Jejunum (tissue), 1 donor: ENCODE measurements around the genes CUL4B, CT47A3, TEX13C, DCAF12L2 and UTP14A.

- PRO-cap: unidirectional peak, plus-strand start at chrX:120560567; unidirectional peak, plus-strand start at chrX:120560849; bidirectional peak, plus-strand start at chrX:120561161, minus-strand start at chrX:120560990
Observed at GRCh38 chrX:120560340-120561287, at the start of gene CUL4B. CUL4B (minus strand) TSS chrX:120560962.

GRCh38 chrX:120975893-120976240, at the start of gene CT47A3:
CT47A3 (minus strand) TSS chrX:120976068.
- PRO-cap: no peak

DNA sequence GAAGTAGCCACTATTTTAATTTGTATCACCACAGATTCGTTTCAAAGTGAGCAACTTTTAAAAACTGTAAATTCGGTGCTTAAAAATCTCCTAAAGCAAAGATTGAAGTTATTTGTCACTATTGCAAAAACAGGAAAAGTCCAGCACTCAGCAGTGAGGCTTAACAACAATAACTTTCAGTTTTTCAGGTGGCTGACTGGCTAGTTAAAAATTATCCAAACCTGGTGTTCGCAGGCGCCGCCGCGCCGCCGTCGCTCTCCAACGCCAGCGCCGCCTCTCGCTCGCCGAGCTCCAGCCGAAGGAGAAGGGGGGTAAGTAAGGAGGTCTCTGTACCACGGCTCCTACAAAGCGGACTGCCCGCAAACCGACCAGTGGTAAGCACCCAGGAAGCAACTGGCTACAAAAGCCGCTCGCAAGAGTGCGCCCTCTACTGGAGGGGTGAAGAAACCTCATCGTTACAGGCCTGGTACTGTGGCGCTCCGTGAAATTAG, 218.7 kb downstream of the THOC2 start:
- PRO-cap: no peak

GRCh38 chrX:123779951-123780340, 47.1 kb upstream of the THOC2 start:
- PRO-cap: no peak

- PRO-cap: bidirectional peak, plus-strand start at chrX:123963170, minus-strand start at chrX:123963073
Observed at GRCh38 chrX:123962619-123963938, 1.6 kb downstream of the STAG2 start.

DNA sequence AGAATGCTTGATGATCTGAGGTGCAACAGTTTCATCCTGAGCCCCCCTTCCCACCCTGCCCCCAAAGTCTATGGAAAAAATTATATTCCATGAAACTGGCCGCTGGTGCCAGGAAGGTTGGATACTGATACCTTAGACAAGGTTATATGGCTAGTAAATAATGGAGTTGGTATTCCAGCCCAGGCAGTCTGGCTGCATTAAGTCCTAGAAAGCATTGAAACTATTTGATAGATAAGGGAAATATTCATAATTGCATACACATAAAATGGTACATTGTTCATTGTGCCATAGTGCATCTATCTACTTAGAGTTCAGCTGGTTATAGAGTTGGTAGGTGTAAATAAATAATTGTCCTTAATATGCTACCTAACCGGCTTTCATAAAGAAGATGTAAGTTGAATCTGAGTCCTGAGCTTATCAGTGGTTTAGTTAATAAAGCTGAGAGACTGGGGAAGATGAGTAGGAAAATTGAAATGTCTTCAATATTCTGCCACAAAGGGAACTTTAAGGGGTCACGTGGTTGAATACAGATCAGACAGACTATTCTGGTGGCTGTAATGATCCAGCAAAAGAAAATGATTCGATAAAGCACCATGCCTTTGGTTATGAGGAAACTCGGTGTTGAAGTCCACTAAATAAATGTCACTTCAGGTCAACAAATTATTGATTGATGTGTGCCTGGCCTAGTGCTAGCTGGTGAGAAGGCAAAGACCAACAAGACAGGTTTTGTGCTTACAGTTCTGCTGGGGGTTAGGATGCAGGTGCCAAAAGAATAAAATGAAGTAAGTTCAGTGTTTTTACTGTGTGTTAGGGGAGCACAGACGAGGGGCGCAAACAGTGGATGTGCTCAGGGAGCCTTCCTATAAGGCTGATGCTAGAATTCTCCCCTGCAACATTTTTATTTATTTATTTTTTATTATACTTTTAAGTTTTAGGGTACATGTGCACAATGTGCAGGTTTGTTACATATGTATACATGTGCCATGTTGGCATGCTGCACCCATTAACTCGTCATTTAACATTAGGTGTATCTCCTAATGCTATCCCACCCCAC, 142.3 kb downstream of the STAG2 start:
- PRO-cap: no peak

DNA sequence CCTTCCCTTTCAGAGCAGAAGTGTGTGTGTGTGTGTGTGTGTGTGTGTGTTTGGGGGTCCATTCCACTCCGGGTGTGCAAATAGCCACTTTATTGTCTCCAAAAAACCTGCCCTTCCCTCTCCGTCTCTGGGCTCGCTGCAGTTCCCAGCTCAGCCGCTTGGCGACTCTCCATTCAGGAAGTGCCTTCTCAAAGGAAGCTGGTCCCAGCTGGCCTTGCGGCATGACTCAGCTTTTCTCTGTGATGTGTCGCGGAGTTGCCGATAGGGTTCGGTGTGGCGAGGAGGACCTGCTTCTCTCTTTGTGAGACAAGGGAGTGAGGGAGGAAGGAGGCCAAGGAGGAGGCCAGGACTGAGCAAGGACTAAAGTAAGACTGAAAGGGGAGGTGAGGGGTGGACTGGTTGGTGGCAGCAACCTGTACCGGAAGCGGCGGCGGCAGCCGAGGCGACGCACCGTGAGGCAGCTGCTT, at the start of gene TEX13C:
Gene TEX13C (plus strand): TSS at position 237 of the 467 bp plus-strand sequence.
- PRO-cap: no peak

DNA sequence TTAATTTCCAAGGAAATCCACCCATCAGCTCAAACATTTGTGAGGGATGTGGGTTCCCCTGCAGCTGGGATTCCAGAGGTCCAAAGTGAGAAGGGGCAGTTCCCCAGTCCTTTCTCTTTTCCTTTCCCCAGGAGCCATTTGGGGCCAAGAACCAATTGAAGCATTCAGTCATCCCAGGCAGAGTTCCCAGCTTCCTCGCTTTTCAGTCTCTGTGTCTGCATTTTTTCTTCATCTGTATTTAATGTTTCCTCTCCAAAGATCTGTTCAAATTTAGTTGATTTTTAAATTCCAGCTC, 267.5 kb downstream of the DCAF12L2 start:
- PRO-cap: unidirectional peak, plus-strand start at position 199 of the sequence

GRCh38 chrX:126110067-126110310, 56.1 kb downstream of the DCAF12L2 start:
- PRO-cap: no peak

- PRO-cap: no peak
Observed at GRCh38 chrX:126165712-126166607, at the start of gene DCAF12L2. DCAF12L2 (minus strand) TSS chrX:126166289.

- PRO-cap: no peak
Observed at GRCh38 chrX:126552246-126552705, 338 bp downstream of the DCAF12L1 start.

GRCh38 chrX:129553632-129554149, 13.6 kb downstream of the OCRL start:
- PRO-cap: no peak

DNA sequence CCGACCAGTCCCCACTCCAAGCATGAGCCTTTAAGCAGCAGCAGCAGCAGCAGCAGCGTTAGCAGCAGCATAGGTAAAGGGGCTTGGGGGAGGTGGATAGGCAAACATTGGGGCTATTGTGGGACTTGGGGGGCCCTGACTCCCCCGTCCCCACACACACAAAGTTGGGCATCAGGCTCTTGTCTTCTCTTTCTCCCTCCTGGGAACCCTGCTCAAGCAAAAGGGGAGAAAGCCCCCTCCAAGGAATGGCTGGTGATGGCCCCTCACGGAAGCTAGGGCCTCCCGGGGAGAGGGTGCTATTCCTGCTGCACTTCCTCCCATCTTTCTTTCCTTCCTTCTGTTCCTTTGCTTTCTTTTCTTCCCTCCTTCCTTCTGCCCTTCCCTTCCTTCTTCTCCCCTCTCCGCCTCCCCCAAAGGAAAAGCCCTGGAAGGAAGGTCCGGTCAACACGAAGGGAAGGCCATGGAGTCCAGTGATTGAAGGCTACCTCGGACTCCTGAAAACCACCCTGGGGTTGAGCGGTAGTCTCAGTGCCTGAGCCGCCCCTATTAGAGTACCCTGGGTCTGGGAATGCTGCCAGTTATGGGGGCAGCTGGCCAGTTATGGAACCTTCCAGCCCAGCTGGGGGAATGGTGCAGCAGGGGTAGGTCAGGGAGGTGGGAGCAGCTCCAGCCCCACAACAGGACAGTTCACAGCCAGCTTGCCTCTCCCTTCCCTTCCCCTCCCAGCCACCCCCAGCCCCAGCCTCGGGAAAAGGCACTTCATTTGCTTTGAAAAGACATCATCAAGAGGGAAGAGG, 8.4 kb downstream of the APLN start:
- PRO-cap: no peak

DNA sequence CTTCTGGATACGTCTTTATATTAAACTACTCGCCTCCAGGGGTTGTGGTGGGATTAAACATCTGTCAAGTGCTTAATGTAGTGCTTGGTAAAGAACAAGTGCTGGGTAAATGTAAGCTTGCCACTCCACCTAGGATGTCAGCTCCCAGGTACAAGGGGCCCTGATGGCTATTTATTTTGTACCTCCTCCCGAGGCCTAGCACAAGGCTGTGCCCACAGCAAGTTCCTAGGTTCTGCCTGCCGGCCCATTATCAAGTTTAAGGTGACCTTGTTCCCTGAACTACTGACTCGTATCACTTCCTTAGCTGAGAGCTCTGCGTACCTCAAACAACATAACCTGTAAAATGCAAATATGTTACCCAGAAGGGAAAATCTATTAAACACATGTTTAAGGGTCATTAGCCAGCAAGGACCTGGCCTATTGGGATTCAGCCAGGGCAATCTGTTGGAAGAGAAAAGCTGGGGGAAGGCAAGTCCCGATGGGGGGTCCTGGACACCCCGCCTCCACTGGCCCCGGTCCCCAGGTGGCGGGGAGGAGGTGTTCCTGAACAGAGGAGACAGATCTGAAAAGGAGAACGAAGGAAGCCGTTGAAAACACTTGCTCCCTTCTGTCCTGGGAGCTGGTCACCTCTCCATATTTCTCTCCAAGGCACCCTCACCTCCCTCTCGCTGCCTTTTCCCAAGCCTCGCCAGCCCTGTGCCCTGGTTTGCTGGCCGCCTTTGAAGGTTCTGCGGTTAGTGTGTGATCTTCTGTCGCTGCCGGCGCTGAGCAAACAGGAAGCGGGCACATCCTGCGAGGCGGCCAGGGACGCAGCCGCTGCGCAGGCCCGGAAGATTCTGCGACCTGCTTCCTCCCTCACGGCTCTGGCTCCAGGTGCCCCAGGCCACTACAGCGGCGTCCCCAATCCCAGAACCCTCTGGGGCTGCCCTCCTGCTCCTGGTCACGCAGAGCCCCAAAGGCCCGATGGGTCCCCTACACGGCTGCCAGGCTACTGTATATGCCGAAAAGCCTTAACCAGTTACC, 2.8 kb upstream of the SASH3 start:
- PRO-cap: bidirectional peak, plus-strand start at position 786 of the sequence, minus-strand start at position 721 of the sequence

DNA sequence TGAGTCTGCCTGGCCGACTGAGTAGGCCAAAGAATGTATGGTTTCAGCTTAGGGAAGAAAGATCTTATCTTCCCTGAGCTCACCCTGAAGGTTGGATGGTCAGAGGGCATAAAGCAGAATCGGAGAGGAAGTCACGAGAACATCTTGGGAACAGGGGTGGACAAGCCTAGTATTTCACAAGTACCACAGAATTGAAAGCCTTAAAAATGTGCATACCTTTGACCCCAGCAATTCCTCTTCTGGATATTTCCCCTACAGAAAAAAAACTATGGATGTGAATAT, 2.0 kb upstream of the SASH3 start:
- PRO-cap: no peak

DNA sequence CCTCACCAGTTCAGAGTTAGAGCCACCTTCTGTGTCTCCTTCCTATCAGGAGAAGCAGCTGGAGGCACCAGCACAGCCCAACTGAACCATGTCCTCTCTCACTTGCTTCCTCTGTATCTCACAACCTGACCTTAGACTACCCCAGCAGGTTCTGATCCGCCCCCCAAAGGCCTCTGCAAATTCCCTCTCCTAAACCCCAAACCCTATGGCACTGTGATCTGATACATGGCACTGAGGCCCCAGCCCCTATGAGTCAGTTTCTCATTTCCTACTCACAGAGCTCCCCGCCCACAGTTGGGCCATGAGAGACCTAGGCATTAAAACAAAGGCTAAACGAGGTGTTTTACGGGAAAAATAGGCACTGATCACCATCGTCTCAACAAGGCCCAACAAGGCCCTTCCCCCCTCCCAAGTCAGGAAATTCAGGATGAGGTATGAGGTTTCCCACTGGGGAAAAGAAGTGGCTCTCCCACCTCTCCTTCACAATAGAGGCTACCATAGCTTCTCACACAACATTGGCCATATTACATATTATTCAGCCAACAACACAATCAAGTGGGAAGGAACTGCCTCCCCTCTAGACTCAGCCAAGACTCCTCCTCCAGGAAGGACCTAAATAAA, 19.2 kb downstream of the SASH3 start:
- PRO-cap: no peak

DNA sequence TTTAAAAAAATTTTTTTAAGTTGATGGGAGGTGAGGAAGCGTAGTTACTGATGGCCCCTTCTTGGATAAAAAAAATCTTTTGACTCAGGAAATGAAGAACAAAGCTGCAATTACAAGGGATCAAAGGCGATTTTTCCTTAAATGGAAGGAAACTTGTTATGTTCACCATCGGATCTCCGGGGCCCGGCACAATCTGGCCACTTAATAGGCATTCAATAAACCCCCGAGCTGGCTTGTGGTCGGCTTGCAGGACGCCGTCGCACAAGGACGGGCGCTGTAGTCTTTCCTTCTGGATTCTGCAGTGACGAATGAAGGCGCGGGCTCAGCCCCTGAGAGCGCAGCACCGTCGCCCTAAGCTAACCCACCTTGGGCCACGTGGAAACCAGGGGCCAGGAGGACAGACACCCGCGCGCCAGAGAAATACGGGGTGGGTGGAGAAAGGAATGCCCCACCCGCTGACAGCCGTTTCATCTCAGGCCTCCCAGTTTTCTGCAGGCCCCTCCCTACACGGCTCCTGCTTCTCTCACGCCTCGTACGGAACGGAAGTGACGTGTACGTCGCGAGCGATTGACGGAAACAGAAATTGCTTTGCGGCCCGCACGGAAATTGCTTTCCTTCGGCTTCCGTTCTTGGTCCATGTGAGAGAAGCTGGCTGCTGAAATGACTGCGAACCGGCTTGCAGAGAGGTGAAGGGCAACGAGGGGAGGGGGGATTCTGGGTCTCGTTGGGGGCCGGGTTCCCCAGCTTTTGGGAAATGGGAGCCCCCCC, at the start of gene UTP14A:
Gene UTP14A (plus strand): TSS at position 614 of the 768 bp plus-strand sequence.
- PRO-cap: bidirectional peak, plus-strand start at position 637 of the sequence, minus-strand start at position 491 of the sequence

DNA sequence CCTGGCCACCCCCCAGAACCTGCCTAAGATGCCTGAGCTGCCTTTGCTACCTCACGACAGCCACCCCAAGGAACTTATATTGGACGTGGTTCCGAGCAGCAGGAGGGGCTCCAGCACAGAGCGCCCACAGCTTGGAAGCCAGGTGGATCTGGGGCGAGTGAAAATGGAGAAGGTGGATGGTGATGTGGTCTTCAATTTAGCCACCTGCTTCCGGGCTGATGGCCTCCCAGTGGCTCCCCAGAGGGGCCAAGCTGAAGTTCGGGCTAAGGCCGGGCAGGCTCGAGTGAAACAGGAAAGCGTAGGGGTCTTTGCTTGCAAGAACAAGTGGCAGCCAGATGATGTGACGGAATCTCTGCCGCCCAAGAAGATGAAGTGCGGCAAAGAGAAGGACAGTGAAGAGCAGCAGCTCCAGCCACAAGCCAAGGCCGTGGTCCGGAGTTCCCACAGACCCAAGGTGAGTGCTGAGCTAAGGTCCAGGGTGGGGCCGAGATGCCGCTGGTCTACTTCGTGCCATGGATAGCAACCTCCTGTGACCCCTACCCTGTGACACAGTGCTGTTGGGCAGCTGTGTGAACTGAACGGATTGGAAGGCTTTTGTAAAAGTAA, 33.4 kb downstream of the BCORL1 start:
- PRO-cap: no peak

- PRO-cap: unidirectional peak, plus-strand start at chrX:130071918
Observed at GRCh38 chrX:130070977-130072177, 38.9 kb downstream of the ELF4 start.

DNA sequence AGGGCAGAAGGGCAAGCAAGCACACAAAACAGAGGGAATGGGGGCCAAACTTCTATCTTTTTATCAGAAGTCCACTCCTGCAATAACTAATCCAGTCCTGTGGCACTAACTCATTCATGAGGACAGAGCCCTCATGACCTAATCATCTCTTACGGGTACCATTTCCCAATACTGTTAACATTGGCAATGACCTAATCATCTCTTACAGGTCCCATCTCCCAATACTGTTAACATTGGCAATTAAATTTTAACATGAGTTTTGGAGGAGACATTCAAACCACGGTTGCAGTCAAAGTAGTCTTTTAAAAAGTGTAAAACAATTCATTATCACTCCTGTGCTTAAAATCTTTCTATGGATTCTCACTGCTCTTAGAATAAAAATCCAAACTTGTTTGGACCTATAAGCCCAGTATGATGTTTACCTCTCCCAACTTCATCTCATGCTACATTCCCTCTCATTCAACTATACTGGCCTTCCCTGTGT, 71.9 kb downstream of the ENOX2 start:
- PRO-cap: no peak